Penis (tissue), 1 donor: Measurements from ENCODE around the genes SMNDC1 and PDCD4.

GRCh38 chr10:110304642-110305460 lies at the start of gene SMNDC1:
SMNDC1 (minus strand) TSS chr10:110304920.
- PRO-cap, result unidirectional peak, minus-strand start at chr10:110304693; bidirectional peak, plus-strand start at chr10:110305072, minus-strand start at chr10:110304920

DNA sequence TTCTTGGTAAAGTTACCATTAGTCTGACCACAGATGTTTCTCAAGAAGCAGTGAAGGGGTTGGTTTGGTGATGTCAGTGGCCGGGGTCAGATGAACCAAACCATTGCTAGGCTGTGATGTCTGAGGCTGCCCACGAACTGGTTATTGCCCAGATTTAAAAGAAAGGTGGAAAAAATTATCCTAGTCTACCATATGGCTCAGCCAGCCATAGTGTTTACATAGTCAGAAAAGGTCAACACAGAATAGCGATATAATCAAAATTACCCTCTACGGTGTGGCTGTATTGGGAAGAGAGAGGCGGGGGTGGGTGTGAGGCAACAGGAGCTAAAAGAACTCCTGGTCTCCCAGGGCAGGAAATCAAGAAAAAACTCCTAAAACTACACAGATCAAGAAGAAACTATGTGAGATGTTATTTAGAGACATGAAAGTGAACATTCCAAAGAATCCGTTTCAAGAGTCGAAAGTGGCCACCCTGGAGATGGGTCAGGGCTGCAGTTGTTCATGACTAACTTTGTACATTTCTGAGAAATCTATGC lies 71.5 kb upstream of the DUSP5 start:
- PRO-cap, result no peak

- PRO-cap, result no peak
These were observed 41.2 kb upstream of the DUSP5 start for GRCh38 chr10:110456480-110456963.

- PRO-cap, result no peak
These were observed 3.6 kb downstream of the DUSP5 start for GRCh38 chr10:110500918-110502111.

- PRO-cap, result bidirectional peak, plus-strand start at chr10:110502287, minus-strand start at chr10:110502228
These were observed 4.3 kb downstream of the DUSP5 start for GRCh38 chr10:110502112-110502397.

GRCh38 chr10:110509793-110510730 lies 12.4 kb downstream of the DUSP5 start:
- PRO-cap, result no peak

DNA sequence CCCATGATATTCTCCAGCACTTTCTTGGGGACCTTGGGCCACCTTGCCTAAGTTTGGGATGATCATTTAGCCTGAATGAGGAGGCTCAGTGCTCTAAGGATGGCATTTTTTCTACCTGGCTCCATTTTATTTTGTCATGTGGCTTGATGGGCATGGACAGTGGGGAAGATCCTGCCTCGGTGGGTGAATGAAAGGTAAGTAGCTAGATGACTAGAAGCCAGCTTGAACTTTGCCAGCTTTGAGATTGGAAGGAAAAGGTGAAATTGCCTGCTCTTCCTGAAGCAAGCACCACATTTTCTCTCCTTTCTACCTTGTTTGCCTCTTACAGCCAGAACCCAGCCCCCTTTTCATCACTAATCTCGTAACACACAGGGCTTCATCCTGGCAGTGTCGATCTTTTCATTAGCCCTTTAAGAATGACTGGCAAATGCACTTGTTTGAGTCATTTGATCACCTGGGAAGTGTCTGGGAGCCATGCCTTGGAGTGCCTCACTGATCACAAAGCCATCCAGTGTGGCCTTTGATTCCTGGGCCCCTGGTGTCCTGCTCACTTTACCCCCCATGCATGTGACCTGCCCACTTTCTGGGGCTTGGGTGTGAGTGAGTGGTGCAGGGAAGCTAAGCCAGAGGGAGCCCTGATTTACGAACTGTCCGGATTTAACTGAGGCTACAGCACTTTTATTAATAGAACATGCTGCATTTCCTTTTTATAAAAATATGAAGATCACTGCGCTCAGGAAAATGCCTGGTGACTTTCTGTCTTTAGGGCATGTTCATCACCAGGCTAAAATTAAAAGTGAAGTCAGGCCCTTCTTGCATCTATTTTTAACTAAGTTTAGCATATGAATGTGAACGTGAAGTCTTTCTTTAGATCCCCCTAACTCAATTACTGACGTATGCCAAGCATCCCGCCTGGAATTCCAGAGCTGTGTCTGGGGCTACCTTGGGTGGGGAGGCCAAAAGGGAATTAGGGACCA lies 23.5 kb downstream of the RBM20 start:
- PRO-cap, result no peak

- PRO-cap, result no peak
These were observed 51.1 kb upstream of the PDCD4 start for GRCh38 chr10:110820659-110820896.

DNA sequence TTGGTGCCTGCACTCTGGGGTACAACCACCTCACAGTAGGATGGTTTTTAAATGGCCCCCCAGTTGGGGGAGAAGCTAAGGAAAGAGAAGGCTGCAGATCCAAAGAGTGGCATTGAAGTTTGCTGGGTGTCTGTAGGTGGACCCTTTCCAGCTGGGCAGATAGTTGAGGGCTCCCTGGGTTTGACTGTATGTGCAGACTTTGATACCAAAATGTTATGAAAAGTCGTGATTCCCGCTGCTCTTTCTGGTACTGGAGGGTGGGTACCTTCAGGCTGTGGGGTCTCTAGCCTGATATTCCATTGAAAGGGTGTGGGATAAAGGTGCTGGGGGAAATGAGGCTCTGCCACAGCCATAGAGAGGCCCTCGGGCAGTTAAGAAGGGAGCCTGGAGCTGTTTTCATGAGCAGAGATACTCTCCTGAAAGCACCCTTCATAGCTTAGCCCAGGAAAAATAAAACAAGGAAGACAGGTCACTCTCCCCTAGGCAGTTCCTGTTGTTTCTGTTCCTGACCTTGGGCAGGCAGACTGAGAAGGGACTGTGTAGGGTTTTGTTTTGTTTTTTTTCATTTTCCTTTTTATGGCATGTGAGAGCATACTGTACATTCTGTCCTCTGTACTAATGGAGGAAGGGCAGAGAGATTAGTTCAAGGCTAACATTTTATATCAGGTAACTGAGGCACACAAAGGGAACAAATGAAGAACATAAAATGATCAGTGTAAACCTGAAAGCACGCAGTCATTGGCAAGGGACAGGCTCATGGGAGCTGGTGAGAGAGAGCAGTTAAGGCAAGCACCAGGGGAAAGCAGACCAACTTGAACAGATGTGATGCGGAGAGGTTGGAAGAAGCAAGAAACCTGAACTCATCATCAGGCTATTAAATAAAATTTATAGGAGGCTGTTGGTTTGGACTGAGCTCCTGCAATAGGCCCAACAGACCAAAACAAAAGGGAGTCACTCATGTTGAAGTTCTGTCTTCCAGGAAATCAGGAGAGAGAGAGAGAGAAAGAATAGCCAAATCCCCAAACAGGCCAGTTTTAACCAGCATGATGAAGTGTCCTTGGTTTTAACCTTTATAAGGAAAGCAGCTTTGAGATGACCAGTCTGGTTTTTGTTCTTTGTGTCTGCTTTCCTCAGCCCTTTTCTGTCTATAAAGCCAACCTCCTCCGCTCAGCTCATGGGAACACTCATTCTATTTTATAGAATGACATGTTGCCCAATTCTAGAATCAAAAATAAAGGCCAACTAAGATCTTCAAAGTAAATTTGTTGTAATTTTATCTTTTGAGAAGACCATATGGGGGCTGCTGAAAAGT lies 34.3 kb upstream of the PDCD4 start:
- PRO-cap, result no peak

- PRO-cap, result bidirectional peak, plus-strand start at chr10:110871928, minus-strand start at chr10:110871643
These were observed at the start of gene PDCD4 for GRCh38 chr10:110871327-110872029. PDCD4 (plus strand) TSS chr10:110871928.

DNA sequence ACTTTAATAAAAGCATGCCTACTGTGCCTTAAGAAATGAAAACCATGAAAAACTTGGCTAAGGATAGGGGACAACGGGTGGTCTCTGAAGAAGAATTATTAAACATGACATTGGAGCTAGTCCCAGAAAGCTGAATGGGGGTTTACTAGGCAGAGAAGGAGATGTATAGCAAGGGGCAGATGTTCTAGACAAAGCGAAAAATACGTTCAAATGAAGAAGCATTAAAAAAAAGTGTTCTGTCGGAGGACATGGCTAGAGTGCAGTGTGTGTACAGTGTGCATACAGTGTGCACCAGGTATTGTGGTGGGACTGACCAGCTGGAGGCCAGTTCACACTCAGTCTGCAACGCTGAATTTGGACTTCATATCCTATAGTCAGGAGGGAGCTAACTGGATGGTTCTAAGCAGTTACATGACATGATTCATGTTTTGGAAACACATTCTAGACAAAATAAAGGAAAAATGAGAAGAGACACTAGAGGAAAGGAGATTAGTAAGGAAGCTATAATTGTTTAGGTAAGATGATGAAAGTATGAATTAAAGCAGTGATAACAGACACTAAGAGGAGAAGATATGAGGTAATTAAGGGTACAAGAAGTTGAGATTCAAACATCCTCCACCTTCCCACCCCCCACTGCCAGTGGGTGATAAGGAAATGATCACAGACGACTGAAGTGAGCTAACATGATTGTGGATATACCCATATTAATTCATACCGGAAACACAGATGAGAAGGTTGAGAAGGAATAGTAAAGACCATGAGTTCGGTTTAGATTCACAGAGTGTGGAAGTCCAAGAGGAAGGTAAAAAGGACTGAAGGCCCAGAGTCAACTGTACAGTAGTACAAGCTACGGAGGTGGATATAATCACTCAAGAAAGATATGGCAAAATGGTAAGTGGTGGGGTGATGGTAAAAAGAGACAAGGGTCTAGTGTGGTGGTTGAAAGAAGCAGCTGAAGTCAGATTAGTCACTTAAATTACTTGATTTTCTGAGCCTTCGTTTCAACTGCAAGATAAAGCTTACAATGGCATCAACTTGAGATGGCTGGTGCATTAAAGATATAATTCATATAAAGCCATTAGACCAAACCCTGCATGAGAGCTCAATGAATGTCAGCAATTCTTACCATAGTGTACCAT lies 8.6 kb downstream of the BBIP1 start:
- PRO-cap, result no peak

- PRO-cap, result no peak
These were observed 4.7 kb downstream of the SHOC2 start for GRCh38 chr10:110923980-110924626.

GRCh38 chr10:110931702-110932607 lies 12.6 kb downstream of the SHOC2 start:
- PRO-cap, result no peak

DNA sequence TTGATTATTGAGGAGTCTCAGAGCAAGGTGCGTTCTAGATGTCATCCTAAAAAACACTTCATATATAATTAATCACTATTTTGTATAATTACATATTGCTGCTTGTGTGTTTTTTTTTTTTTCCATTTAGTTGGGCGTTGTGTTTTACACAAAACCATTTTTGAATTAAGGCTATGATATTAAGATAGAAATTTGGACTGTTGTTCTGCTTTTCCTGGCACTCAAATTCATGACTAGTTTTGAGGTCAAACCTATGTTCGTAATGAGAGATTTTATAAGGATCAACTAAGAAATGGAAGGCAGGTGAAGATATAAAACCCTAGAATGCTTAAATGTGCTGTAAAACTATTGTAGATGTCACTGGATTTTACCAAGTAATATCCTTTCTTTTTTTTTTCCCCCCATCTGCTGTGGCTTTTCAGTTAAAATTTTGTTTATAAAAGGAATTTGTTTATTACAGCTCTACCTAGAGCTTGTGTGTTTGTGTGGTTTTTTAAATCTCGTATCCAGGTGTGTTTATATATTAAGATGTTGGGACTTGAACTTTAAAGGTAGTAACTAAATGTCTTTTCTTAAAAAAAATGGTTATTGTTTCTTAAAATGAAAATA lies 63.5 kb upstream of the ADRA2A start:
- PRO-cap, result no peak

DNA sequence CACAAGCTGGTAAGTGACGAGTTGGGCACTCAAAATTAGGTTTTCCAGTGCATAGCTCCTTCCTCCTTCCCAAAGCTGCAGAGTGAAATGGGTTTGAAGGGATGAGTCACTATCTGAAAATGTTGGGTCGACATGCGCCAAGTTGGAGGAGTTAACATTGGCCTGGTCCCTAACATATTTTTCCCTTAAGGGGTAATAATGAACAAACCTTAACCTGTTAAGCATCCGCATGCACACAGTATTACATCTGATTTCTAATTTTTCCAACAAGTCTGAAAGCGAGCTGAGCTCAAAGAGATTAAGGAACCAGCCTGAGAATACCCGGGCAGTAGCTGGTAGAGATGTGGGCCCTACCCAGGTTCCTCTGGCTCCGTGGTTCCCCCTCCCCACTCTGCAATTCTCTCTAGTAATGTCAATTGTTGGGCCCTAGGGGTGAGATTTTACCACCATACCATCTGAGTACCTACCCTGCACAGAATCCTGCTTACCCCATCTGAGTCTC lies 20.6 kb upstream of the TECTB start:
- PRO-cap, result no peak

GRCh38 chr10:112280654-112280910 lies 2.6 kb upstream of the TECTB start:
- PRO-cap, result no peak

DNA sequence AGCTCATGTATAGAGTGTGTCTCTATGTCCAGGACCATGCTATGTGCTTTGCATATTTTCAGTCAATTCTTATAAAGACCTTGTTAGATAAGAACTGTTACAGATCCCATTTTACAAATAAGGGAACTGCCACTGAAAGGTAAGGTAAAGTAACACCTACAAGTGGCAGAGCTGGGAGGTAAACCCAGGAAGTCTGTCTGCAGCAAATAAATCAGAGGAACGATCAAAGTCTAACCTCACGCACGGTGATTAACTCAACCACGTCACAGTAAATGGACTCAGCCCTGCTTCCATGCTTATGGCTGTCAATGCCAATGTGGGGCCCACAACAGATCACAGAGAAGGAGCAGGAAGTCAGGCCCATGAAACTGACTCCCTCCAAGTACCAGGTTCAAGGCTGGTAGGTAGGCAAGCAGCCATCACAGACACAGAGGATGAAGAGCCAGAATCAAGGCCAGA lies 38.1 kb upstream of the ACSL5 start:
- PRO-cap, result no peak

- PRO-cap, result no peak
These were observed 1.8 kb upstream of the ACSL5 start for GRCh38 chr10:112372114-112372548.

GRCh38 chr10:112715553-112716151 lies 234.4 kb upstream of the TCF7L2 start:
- PRO-cap, result no peak

DNA sequence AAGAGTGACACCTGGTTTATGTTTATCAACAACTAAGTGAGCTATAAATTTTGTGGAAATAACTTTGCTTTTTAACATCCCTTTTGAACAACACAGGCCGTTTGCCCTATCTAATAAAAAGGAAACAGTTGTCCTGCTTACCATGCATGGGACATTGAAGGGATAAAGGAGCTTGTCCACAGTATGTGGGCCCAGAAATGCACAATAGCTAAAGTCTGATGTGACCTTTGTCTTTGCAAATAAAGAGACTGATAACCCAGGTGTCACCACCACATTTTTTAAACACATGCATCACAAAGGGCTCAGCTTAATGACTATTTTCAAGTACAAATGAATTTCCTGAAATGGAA lies 221.8 kb upstream of the TCF7L2 start:
- PRO-cap, result no peak